Lung (tissue), 4 donors: ENCODE data around the gene SCGN.

GRCh38 chr6:23176722-23177291 is 607.4 kb downstream of the HDGFL1 start:
- PRO-cap = no peak
- RAMPAGE, long total RNA = no peak
- RRBS = no CpG with 5 or more reads among the region's 12 CpGs

GRCh38 chr6:24495191-24496012 is 633 bp downstream of the ALDH5A1 start:
- PRO-cap = no peak
- RAMPAGE, long total RNA = no peak
- RRBS = under 1% methylated on average over 3 of the region's 45 CpGs

DNA sequence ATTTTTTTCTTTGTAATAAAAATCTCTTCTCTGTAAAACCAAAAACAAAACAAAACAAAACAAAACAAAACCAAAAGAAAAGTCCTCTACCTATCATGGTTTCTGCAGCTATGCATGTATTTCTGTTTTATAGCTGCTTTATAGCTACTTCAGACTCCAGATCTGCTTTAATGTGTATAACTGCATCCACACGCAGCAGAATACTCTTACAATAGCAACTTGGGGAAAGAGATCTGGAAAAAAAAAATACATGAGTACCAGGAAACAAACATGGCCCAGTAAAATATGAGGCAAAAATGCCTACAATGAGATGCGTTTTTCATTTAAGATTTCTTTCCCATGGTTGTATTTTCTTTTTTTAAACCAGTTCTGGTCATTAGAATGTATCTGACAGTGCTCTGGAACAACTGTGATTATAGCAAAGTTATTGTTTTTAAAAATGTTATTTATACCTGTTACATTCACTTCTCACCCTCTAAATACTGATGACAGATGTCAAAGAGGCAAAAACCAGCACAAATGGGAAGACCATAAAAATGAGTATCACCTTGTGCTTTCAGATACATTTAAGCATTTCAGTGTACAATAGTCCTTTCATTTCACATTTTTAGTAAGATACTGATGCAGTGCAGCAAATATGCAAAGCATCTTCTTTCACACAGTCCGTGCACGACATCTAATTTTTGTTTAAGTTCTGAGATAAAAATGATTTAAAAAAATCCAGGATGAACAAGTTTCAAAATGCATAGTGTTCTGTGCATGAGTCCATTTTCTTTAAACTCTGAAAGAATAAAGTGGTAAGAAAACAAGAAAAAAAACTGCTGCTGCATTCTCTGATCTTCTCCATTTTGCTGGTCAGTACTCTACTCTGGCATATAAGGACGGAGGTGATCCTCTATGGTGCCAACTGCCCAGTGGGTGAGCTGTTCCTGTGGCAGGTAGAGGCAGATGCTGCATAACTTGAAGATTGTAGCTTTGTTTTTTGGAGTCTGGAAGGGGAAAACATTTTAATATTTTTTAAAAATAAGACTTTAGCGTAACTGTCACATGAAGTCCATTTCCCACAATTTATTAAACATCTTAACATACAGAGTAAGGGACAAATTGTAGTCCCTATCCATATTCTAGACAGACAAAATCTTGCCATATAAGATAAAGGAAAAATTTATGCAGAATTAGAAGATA is 13.3 kb downstream of the C6orf62 start:
- PRO-cap = no peak
- RAMPAGE, long total RNA = no peak
- RRBS = no CpG with 5 or more reads among the region's 6 CpGs

DNA sequence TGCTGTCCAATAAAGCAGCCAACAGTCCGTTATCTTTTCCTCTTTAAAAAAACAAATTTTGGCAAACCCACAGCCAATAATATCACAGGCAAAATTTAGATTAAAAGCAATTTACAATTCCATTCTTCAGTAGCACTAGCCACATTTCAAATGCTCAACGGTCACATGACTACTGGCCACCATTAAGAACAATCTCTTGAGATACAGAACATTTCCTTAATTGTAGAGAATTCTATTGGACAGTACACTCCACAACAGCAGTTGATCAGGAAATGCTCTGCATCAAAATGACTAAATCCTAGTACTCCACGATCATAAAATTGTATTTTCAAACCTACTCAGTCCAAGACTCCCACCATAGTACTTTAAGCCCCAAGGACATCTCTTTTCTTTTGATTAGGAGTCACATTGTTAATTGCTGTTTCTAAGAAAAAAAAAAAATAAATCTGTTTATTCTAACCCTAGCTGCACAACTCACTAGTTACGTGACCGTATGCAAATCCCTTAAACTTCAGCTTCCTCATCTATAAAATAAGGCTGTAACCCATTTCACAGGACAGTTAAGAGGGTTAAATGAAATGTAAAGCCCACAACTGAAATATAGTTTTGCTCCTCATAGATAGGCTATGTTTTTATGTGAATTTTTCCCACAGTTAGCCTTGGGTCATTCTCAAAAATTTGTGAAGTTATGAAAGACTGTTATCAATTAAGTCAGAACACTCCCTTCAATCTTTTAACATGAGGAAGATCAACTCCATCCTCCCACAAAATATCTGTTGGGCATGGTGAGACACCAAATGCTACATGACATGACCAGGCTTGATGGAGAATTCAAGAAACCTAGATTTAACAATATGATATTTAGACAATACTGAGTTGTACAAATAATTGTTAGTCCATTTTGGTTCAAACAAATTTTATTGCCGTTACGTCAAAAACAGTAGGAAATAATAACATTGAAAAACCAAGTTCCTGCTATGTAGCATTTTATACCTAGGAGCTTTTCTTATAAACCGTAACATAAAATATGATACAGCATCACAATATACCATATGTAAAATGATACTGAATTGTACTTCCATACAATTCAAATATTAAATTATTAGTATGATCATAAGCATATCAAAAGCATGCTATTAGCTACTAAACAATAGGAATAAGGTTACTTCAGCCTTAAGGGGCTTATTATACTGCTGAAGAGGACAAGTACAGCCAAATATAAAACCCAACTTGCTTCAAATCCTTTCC is 9.5 kb downstream of the C6orf62 start:
- PRO-cap = no peak
- RAMPAGE, long total RNA = no peak
- RRBS = no CpG with 5 or more reads among the region's 8 CpGs

- PRO-cap = no peak
- RAMPAGE, long total RNA = no peak
- RRBS = no CpG with 5 or more reads among the region's 15 CpGs
These were observed 9.3 kb upstream of the GMNN start for GRCh38 chr6:24765332-24765928.

- PRO-cap = no peak
- RAMPAGE, long total RNA = no peak
- RRBS = no CpG with 5 or more reads among the region's 9 CpGs
These were observed 99.5 kb upstream of the RIPOR2 start for GRCh38 chr6:25035190-25035778.

DNA sequence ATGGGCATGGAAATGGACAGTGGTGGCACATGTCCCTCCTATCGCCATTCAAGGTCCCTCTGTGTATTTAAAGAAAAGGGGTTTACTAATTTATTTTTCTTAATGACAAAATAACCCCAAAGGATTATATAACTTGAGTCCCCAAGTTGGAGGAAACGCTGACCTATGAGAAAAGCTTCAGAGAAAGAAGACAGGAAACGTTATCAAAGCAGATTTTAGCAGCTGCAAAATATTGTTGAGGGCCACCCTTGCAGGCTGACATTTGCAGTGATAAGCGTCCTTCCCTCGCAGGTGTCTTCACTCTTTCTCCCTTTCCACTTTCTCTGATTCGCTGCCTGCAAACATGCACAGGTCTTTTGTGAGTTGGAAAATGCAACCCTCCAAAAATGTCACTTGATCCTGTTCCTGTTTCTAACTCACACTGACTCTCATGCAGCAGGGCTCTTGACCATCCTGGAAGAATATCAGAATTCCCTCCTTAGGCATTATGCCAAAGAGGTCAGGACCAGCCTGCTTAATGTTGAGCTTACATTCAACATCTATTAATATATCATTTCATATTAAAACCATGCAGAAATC is 103.3 kb upstream of the RIPOR2 start:
- PRO-cap = no peak
- RAMPAGE, long total RNA = no peak
- RRBS = no CpG with 5 or more reads among the region's 6 CpGs

DNA sequence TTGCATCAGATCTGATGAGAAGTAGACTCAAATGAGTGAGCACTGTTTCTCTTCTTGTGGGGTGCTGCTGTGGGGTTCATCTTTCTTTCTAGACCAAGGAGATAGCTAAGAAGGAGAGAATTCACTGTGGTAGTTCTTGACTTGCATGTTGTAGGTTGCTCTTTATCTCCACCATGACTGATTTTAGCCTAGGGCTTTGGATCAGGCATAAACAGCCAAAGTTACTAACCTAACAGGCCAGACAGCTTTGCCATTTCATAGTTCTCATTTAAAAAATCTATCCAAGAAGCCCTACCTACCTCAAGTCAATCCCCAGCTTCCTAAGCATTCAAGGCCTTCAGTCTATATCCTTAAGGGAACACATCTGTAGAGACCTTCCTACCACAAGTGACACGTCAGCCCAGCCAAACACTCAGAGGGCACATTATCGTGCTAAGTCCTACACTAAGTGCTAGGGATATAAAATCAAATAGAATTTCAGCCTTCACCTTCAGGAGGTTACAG is 107.8 kb upstream of the CARMIL1 start:
- PRO-cap = no peak
- RAMPAGE, long total RNA = no peak
- RRBS = no CpG with 5 or more reads among the region's 2 CpGs

DNA sequence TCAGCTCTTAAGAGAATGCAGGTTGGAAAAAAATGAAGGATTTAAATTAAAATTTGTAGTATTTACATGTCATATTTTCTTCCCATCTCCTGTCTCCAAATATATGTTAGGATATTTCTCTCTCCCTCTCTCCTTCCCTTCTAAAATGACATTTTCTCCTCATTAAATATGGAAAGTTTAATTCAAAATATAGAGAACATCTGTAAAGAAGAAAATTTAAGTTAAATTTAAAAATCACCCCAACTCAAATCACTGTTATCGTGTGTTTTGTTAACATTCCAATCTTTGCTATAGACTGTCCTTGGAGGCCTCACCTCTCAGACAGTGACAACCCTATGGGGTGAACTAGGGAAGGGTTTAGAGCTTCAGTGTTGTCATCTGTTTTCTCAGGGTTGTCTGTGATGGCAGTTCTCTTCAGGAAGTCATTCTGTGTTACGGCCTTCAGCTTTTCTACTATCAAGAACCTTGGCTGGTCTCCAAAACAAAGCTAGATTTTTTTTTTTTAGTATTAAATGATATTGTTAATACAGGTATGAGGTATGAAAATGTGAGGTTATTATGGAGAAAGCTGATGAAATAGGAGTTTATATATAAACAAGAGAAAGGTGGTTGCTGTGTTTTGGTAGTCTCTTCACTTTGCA is 162.3 kb downstream of the CARMIL1 start:
- PRO-cap = no peak
- RAMPAGE, long total RNA = no peak
- RRBS = no CpG with 5 or more reads among the region's 2 CpGs

- PRO-cap = no peak
- RAMPAGE, long total RNA = no peak
- RRBS = no CpG with 5 or more reads among the region's 12 CpGs
These were observed 136.6 kb upstream of the SCGN start for GRCh38 chr6:25515455-25515818.

DNA sequence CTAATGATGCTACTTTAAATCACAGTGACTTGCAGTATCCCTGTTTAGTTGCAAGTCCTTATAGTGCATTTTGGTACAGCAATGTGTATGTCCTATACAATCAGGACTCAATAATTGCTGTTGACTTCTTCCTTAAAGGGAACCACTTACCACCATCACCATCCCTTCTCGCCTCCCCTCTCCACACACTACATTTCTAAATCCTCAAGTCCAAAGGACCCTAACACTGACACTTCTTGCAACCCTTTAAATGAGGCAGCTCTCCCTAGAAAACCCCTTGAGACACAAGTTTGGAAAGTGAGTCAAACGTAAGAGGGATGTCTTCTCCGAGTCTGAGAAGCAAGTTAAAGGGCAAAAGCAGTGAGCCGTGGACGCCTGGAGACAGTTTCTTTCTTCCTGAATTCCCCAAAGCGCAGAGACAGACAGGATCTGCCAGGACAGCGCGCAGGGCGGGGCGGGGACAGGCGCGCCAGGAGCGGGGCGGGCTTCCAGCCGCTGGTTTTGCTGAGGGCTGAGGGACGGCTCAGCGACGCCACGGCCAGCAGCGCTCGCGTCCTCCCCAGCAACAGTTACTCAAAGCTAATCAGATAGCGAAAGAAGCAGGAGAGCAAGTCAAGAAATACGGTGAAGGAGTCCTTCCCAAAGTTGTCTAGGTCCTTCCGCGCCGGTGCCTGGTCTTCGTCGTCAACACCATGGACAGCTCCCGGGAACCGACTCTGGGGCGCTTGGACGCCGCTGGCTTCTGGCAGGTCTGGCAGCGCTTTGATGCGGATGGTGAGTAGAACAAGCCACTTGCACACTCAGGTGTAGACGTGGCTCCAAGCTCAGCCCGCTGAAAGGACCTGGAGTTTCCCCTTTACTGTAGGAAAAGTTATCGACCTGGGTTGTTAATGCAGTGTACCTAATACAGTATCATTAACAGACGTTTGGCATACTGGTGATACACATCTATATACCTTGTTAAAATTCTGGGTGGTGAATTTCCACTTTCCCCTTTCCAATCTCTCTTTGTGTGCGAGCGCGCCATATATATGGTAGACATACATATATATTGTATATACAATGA is at the start of gene SCGN:
Gene SCGN (plus strand): TSS at position 504 of the 1,066 bp plus-strand sequence.
- PRO-cap = no peak
- RAMPAGE, long total RNA = no peak
- RRBS = 13% methylated on average over 3 of the region's 43 CpGs

DNA sequence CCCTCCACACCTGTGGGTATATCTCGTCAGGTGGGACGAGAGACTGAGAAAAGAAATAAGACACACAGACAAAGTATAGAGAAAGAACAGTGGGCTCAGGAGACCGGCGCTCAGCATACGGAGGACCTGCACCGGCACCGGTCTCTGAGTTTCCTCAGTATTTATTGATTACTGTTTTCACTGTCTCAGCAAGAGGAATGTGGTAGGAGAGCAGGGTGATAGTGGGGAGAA is 6.1 kb upstream of the SLC17A4 start:
- PRO-cap = no peak
- RAMPAGE, long total RNA = no peak
- RRBS = no CpG with 5 or more reads among the region's 7 CpGs

GRCh38 chr6:25971006-25971614 is 8.5 kb downstream of the TRIM38 start:
- PRO-cap = no peak
- RAMPAGE, long total RNA = no peak
- RRBS = no CpG with 5 or more reads among the region's 1 CpG

GRCh38 chr6:25991663-25992300 is 25.8 kb downstream of the H1-1 start:
- PRO-cap = bidirectional peak, plus-strand start at chr6:25992142, minus-strand start at chr6:25992135
- RAMPAGE, long total RNA = no peak
- RRBS = no CpG with 5 or more reads among the region's 29 CpGs

- PRO-cap = no peak
- RAMPAGE, long total RNA = no peak
- RRBS = no CpG with 5 or more reads among the region's 17 CpGs
These were observed 1.2 kb upstream of the H4C2 start for GRCh38 chr6:26027878-26029086.

GRCh38 chr6:26045118-26045335 is 157 bp upstream of the H3C3 start:
- PRO-cap = no peak
- RAMPAGE, long total RNA = no peak
- RRBS = no CpG with 5 or more reads among the region's 6 CpGs

GRCh38 chr6:26054856-26055433 is 1.3 kb downstream of the H1-2 start:
- PRO-cap = no peak
- RAMPAGE, long total RNA = no peak
- RRBS = no CpG with 5 or more reads among the region's 19 CpGs

DNA sequence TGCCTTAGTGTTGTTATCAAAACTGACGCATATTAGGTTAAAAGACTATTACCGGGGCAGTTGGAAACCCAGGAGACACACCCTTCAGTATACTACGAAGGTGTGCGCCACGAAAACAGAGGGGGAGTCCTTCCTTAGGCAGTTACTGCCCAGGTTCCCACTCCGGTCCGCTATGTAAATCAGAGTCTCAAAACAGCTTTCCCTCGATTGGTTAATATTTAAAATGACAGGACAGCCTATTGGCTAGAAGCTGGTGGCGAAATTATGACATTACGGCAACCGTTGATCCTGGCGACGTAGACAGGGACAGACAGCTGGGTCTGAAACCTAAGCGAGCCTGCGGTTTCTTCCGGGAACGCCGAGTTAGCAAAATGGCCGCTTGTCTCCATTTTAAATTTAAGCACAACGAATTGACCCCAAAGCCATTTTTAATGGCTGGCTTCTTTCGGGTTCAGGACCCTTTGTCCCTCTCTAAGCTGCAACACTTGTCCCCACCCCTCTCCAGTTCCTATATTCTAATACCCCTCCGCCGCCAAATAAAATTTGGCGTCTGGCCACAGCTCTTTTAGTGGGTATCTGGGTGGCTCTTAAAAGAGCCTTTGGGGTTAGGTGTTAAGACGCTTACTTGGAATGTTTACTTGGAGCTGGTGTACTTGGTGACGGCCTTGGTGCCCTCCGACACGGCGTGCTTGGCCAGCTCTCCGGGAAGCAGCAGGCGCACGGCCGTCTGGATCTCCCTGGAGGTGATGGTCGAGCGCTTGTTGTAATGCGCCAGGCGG is 647 bp downstream of the H2BC4 start:
- PRO-cap = bidirectional peak, plus-strand start at position 297 of the sequence, minus-strand start at position 304 of the sequence; unidirectional peak, minus-strand start at position 567 of the sequence
- RAMPAGE, long total RNA = no peak
- RRBS = 3% methylated on average over 2 of the region's 37 CpGs

DNA sequence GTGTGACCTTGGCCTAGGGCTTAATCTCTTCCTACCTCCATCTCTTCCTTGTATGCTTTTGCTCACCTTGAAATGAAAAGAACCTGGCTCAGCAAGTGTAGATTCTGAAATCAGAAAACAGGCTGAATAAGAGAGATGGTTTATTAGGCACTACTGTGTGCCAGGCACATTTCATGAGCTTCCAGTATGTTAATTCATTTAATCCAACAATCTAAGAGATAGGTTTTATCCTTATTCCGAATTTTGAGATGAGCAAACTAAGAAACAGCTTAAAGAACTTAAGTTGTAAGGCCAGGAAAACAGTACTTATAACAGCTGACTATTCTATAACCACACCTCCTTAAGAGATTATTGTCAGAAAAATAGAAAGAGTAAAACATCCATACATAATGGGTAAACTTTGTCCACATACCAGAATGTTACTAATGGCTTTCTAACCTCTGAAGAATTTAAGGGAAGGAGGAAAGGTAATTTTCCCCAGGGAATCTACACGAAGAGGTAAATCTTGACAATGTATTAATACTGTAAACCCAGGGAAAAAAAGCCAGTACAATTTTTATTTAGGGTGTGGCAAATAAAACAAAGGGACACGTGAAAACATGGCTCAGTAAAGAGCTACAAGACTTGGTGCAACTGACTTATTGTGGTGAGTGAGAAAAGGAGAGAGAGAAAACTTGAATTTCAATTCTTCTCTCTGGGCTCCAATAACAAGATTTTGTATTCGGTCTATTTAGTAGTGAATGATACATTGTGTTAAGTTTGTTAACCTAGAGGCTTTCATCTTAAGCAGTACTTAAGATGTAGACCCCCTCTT is 2.9 kb downstream of the H2AC6 start:
- PRO-cap = no peak
- RAMPAGE, long total RNA = no peak
- RRBS = no CpG with 5 or more reads among the region's 4 CpGs

GRCh38 chr6:26187429-26188360 is 1.2 kb downstream of the H4C4 start:
- PRO-cap = no peak
- RAMPAGE, long total RNA = no peak
- RRBS = no CpG with 5 or more reads among the region's 11 CpGs